SJSA1 (cell line): ENCODE measurements around the genes SMTN, INPP5J, EIF4ENIF1 and SFI1.

DNA sequence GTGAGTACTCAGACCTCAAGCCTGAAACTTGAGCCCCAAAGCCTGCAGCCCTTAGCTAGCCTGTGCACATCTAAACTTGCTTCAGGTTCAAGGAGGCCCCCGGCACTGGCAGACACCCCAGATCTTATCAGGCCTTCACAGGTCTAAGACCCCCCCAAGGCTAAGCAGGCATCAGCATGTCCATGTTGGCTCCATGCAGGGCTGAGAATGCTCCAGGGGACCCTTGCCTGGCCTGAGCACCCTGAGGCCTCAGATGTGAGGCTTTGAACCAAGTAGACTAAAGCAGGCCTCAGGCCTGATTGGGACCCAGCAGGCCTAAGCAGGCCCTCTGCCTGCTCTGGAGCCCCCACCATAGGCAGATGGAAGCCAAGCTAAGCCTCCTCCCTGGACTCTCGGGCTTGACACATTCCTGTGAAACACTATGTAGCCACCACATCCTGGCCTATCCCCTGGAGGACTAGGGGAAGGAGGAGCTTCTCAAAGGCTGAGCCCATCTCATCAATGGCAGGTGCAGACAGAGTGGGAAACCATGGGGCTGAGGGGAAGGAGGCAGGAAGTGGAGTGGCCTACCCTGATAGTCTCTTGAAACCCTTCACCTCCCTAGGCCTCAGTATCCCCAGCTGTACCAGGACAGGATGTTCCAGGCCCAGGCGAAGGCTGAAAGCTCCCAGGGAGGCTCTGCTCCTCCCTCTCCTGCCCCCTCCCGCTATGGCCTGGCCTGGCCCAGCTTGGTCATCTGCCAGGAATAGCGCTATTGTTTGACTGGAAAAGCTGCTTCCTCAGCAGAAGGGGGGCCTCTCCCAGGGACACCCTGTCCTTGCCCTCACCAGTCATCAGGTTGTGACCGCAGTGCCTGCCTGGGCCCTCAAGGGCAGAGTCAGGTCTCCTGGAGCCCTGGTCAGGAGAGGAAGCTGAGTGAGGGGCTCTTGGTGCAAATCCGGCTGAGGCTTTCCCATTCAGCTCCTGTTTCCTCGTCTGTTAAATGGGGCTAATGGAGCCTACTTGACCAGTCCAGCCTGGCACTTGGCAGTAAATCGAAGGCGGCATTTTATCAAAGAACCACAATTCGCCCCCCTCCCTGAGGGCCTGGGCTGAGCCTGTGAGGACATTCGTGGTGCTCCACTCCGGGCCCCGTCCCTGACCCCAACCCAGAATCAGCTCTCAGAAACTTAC is 1.5 kb upstream of the CASTOR1 start:
- RAMPAGE, long total RNA: no peak

DNA sequence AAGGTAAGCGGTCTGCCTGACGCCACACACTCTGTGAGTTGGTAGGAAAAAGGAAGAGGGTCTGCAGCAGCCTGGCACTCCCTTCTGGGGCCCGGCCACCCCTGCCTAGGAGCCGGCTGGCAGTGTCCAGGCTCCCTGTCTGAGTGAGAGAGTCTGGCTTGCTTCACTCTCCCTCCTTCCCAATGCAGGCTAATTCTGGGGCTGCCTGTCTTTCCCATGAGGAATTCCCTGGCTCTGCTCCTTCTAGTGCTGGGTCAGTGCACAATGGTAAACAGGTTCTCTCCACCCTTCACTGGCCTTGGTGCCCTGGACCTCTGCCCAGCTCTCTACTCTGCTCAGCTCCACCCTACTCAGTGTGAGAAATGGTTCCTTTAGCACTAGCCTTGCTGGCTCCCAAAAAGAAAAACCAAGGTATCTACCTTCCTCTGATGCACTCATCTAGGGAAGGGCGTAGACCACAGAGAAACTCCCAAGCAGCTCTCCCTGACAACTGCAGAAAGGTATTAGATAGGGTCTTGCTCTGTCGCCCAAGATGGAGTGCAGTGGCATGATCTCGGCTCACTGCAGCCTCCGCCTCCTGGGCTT is 15.3 kb downstream of the TBC1D10A start:
- RAMPAGE, long total RNA: no peak

- RAMPAGE, long total RNA: no peak
Observed at GRCh38 chr22:30340041-30340609, 13.4 kb upstream of the TBC1D10A start.

DNA sequence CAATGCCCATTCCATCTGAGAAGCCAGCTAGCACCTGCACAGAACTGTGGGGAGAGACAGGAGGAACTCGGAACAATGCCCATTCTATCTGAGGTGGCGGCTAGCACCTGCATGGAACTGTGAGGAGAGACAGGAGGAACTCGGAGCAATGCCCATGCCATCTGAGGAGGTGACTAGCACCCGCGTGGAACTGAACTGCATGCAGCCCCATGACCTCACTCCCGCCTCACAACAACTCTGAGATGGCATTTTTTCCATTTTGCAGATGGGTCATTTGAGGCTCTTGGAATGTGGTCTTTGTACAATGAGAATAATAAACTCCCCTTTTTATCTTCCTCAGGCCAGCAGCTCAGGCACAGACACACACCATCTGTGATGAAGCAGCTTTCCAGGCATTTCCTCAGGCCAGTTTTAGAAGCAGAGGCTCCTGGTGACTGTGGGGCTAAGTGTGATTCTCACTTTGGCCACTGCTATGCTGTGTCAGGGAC is 4.3 kb downstream of the SF3A1 start:
- RAMPAGE, long total RNA: no peak

DNA sequence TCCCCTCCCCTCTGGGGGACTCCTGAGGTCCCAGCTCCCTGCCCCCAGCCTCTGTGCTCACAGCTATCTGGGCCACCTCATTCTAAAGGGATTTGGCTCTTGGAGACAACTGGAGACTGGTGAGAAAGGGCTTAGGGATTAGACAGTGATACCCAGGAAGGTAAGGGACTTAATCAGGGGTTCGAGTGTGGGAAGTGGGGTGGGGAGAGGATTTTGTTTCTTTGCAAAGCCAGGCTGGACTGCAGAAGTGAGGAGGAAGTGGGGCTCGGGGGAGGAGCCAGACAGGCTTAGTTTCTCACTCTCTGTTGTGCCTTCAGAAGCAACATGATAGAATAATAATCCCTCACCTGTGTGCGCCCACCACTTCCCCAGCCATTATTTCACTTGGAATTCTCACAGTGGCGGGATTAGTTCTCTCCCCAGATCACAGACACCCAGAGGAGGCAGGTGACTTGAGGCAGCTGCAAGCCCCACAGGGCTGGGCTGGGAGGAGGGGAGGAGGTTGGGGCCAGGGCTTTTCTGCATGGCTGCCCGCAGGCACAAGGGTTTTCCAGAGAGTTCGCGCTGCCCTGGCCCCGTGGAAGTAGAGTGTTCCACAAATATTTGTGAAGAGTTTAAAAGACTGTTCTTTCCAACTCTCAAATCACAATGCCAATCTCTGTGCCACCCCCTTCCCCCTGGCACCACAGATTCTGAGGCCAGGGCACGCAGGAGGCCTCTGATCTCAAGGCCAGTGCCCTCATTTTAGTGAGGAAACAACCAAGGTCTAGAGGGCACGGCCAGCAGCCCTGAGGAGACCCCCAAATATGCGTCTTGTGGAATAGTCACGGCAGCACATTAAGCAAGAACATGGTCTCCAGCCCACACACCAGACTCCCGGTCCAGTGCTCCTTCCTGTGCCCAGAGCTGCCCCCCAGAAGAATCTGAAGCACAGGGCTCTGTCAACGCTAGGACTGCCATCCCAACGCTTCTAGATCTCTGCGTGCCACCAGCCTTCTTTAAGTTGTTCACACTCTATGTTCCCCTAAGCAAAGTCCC is 3.9 kb upstream of the SEC14L2 start:
- RAMPAGE, long total RNA: no peak

DNA sequence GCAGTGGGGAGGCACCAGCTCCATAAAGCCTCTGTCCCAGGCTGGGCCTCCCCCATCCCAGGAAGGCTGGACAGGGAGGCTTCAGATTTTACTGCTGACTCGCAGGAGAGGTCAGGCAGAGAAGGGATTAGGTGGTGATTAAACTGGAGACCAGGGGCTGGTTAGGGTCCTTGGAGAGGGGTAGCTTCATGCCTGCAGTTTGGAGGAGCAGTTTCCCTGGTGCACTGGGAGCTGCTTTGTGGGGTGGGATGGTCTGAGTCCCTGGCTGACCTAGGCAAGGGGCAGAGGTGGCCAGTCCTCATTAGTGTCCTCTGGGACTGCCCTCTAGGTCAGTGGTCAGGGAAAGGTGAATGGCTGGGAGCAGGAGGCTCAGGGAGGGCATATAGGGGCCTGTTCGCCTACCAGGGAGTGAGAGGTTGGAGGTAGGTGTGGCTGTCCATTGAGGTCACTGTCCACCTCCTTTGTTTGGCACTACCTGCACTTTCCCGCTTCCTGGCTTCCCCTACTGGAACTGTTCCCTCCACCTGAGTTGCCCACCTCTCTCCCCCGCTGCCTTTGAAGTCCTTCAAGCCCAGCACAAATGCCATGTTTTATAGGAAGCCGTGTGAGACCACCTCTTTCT is 1.4 kb downstream of the SEC14L2 start:
- RAMPAGE, long total RNA: no peak

GRCh38 chr22:30408978-30409517 is 12.2 kb downstream of the SEC14L2 start:
- RAMPAGE, long total RNA: no peak

DNA sequence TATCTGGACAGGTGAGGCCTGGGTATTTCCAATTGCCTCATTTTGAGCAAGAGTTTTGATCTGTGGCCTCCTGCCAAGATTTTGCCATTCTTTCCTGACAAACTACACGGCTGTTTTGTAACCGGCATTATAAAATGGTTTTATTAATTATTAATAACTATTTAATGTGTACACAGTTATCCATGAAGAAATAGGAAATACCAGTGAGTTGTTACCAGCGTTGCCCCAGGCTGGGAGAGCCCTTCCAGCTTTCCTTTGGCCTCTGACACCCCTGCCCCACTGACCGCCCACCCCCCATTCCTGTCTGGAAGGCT is 14.9 kb upstream of the SEC14L3 start:
- RAMPAGE, long total RNA: no peak

GRCh38 chr22:30562327-30562844 is 12.1 kb downstream of the GAL3ST1 start:
- RAMPAGE, long total RNA: no peak

DNA sequence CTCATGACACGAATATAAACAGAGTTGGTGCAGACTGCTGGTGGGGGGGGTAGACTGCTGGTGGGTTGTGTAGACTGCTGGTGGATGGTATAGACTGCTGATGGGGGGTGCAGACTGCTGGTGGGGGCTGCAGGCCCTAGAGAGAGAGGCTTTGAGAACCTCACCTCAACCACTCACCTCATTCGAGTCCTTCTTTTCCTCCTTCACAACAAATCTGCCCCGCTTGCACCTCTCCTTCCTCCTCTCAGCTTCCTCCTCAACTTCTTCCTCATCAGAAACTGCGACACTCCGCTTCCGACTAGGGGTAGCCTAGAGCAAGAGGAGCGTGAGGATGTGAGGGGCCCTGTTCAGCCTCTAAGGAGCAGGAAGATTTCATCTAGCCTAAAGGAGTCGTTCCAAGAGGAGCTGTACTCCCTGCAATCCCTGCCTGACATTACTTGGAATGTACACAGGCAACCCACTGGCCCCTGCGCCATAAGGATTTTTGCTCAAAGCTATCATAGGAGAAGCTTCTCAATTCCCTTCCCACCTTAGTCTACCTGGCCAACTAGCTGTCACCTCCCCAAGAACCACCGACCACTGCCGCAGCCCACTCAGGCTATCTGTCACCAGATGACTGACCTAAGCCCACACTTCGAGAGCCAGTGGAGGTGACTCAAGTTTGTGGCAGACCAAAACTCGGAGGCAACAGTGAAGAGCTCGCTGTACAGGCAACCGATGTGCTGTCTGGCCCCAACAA is 34.5 kb downstream of the MORC2 start:
- RAMPAGE, long total RNA: no peak

GRCh38 chr22:30936242-30937335 is 32.0 kb downstream of the MORC2 start:
- RAMPAGE, long total RNA: no peak

DNA sequence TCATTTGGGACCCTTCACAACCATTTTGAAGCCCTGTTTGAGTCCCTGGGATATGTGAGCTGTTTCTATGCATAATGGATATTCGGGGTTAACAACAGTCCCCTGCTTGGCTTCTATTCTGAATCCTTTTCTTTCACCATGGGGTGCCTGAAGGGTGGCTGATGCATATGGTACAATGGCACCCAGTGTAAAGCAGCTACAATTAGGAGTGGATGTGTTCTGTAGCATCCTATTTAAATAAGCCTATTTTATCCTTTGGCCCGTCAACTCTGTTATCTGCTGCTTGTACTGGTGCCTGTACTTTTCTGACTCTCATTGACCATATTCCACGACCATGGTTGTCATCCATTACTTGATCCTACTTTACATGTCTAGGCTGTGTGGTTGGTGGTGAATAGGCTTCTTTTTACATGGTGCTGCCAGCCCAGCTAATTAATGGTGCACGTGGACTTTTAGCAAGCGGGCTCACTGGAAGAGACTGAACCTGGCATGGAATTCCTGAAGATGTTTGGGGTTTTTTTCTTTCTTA is 1.8 kb upstream of the MORC2 start:
- RAMPAGE, long total RNA: no peak

DNA sequence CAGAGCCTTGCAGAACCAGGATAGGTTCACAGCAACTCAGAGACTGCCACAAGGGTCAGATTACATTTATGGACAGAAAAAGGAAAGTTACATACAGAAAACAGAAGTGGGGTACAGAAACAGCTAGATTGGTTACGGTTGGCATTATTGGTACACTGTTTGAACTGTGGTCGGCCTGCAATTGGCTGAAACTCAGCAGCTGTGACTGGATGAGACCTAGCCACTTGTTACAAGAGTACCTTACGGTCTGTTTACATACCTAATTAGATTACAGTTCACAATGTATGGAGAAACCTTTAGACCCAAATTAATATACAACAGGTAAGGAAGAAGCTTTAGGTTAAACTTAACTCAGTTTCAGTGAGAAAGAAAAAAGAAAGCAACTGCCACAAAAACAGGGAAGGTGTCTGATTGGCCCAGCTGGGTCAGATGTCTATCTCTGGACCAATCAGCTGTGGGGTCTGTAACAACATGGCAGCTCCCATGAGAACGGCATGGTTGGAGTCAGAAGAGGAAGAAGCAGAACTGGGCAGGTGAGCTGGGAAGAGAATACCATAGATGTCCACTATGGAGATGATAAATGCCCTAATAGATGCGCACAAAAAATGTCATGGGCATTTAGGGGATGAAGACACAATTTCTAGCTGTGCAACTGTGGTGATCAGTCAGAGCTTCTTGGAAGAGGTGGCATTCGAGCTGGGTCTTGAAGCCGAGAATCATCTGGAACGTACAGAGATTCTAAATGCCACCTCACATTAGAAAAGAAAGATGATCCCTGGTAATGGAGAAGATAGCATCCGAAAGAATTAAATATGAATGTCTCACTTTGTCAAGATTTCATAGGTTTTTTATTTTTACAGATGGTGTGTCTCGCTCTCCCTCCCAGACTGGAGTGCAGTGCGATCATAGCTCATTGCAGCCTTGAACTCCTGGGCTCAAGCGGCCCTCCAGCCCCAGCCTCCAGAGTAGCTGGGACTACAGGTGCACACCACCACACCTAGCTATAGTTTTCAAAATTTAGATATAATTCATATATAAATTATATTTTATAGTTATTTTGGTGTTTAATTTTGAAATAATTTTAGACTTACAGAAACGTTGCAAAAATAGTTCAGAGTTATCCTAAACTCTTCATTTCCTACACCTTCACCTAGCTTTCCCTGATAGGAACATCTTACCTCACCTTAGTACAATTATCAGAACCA is 17.1 kb upstream of the SMTN start:
- RAMPAGE, long total RNA: no peak

DNA sequence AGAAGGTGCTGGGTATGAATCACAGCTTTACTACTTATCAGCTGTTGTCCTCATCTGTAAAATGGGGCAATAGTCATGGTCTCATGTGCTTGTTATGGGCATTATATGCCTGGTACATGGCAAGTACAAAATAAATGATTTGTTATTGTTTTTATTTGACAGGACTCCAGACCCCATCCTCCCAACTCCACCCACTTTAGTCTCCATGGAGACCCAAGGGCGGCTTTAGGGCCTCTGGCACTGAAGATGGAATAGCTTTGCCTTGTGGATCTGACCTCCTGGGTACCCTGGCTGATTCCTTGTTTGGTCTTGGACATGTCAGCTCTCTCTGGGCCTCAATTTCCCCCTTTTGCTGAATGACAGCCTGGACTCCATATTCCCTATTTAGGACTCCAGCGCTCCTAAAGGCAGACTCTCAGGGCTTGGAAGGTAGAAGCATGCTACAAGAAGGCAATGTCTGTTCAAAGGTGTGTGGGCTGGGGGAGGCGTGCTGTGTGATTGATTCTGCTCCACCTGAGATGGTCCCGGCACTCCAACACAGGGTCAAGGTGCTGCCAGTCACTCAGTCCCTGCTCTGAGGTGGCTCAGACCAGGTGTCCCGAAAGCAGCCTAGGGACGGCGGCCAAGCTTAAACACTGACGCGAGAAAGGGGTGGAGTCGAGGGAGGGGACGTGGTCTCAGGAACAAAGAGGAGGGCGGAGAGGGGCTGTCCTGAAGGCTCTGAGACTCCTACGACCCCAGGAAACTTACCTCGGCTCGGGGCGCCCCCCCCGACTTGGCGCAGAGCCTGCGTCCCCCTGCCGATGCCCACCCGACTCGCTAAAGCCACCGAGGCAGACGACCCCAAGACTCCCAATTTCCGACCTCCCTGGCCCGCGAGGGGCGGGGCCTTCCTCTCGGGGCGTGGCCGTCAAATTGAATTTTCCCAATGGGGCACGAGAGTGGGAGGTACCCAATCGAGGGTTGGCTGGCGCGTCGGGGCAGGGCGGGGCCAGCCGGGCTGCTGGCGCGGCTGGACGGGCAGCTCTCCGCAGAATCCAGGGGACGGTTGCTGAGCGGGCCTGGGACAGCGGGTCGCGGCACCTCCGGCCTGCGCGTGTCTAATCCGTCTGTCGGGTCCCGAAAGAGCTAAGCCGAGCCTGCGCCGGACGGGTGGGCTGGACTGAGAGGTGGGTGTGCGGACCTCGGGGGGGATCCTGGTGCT is at the start of gene SMTN:
TSS of gene SMTN (plus strand) at position 1,031 of the 1,204 bp plus-strand sequence.
- RAMPAGE, long total RNA: no peak

GRCh38 chr22:31081861-31082995 is 1.1 kb downstream of the SMTN start:
- RAMPAGE, long total RNA: no peak

GRCh38 chr22:31082996-31083373 is 1.9 kb downstream of the SMTN start:
- RAMPAGE, long total RNA: no peak

DNA sequence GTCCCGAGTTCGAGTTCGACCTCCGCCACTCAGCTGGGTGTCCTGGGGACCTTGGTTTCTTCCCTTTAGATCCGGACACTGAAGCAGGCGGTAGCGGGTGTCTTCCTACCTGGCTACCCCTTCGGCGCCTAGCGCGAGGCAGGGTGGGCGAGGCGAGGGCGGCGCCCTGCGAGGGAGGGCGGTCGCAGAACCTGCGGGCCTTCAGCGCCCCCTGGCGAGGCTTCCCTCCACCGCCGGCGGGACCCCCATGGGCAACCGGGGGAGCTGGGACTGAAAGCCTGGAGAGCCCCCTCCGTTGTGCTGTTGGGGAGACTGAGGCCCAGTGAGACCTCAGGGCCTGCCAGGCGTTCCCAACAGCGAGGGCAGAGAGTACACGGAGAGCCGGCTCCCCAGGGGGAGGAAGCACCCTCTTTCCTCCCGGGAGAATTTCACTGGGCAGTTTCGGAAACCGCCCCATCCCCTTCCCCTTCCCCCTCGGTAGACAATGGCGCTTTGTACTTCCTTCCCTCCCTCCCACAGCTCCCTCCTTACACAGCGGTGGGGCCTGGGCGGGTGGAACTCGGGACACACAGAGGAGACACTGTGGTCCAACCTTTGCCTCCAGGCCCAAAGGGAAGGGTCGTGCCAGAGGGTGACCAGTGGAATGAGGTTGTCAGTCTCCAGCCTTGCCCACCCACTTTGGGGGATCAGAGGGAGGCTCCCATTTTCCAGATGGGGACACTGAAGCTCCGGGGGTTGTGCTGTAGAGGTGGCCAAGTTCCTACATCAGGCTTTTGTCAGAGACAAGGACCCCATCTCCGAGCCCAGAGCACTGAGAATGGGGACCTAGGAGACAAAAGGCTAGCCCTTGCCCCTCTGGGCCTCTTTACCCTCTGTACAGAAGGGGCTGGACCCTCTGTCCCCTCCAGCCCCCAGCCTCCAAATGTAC is 4.3 kb downstream of the SMTN start:
- RAMPAGE, long total RNA: no peak

DNA sequence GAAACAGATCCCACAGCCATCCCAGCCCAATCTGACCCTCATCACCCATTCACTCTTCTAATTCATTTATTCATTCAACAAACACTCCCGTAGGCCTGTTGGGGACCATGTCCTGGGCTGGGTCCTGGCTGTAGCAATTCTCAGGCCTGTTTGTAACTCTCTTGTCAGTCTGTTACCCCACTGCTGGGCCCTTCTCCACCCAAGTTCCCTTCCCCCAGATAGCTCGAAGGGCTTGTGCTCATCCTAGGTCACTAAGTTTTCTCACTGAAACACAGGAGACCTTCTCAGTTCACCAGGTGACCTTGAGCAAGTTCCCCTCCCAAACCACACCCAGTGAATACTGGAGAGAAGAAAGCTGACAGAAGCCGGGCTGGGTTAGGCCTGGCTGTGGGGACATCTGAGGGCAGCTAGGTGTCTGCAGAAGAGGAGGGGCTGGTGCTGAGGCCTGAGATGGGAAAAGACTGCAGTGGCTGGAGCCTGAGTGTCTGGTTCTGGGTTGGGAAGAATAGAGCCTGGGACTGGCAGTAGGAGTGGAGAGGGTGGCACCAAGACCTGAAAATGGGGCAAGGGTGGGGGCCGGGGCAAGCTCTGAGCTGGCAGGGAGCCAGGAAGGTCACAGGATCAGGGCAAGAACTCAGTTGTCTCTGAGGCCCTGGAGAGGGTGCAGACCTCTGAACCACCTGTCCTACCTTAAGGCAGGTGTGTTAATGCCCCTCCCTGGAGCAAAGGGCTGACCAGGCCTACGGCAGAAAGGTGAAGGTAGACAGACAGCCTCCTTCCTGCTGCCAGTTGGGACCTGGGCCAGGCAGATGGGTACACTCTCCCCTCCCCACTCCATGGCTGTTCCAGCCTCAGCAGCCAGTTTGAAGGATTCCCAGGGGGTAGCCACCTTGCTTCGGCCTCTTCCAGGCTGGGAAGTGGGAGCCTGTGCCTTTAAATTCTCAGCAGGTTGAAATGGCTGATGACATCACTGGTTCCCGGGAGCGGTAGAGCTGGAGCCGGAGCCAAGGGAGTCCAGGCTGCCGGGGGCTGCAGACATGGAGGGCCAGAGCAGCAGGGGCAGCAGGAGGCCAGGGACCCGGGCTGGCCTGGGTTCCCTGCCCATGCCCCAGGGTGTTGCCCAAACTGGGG is at the start of gene INPP5J:
TSS of gene INPP5J (plus strand) at position 989 of the 1,131 bp plus-strand sequence.
- RAMPAGE, long total RNA: no peak

- RAMPAGE, long total RNA: no peak
Observed at GRCh38 chr22:31488957-31490037, at the start of gene EIF4ENIF1. Gene EIF4ENIF1 (minus strand): TSS chr22:31489842.

DNA sequence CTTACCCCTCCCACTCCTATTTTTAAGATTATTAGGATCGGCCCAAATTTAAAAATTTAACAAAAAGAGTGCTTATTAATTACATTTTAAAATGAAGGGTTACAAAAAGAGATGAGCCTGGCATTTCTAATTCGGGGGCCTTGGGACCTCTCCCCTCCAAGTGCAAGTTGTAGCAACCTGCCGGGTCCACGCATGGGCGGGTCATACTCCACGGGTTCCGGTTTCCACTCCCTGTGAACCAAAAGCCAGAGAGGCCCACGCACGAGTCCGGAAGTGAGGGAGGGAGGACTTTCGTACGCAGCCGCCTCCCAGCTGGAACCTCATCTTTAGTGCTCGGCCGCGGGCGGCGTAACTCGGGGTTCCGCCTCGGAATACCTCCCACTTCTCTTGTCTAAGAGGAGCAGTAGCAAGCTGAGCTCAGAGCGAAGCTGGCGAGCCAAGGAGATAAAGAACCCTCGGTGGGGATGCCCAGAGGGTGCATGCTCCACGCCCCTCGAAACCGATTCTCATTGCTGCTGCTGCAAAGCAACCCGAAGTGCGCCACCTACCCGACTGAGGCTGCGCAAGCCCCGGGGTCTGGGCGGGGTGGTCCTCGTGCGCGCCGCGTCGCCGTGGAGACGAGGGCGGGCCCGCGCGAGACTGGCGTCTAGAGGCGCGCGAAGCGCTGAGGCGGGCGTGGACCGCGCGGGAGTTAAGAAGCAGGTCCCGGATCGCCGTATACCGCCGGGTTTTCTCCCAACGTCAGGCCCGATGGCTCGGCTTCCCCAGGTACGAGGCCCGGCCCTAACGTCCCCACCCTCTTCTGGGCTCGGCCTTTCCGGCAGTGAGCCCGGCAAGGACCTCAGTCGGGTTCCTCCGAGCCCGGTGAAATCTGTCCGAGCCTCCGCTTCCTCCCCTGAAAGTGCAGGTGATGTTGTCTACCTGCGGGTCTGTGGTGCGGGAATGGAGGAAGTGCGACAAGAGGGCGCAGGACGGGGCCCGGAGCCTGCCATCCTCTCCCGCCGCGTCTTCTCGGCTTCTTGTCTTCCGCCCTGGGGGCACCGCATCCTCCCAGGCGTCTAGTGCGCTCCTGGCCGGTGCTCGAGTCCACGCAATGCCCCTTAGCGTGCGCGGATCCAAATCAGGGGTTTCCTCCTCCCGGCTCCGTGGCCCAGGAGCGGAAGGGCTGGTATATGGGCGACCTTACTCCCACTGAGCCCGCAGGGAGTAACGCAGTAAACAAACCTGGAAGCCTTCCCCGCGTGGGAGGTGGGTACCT is at the start of gene SFI1:
TSS of gene SFI1 (plus strand) at position 667 of the 1,258 bp plus-strand sequence.
- RAMPAGE, long total RNA: no peak